M059J (cell line): ENCODE measurements around the gene GZMH.

GRCh38 chr14:24303486-24304249, 4.0 kb downstream of the NOP9 start:
- RAMPAGE, long total RNA: no peak

DNA sequence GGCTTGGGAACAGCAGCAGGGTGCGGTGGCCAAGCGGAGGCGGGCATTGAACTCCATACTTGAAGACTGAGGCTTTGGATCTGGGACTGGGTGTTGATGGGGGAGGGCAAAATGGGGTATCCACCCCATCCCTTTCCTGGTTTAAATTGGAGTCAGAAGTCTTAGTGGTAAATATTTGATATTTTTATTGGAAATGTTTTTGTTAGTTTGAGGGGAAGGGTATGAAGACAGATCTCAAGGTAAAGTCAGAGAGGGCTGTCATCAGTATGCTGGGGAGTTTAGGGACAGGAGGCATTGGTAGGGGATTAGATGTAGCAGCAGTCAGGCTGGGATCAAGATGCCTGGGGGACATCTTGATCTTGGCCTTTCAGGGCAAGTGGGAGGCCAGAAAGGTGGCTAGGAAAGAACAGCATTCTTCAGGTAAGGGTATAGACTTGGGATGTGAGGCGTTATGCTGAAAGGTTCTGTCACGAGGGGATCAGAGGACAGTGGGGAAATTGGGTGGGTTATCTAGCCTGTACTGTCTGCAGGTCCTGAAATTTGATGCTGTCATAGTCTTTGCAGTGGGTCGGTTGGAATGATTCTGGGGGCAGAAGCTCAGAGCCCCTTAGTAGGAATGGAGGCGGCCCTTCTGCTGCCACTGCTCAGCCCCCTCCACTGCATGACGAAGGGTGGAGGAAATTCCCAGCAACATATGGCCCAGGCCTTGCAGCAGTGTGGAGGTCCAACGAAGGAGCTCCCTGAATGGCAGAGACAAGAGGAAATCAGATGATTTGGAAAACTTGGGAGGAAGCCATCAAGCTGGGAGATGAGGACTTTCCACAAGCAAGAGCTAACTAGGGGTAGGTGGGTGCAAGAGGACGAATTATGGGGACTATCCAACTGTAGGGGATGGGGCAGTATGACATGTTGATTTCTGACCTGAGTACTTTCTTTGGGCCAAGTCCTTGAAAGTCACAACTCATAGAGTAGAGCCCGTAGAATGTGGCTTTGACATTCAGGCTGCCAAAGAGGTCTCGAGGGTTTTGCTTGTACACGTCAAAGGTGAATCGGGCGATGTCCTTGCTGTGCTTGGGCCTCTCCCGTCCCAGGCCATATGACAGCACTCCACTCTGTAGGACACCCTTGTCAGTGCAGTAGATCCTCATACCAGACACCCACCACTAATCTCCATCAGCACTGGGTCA, 2.4 kb downstream of the CIDEB start:
- RAMPAGE, long total RNA: no peak

DNA sequence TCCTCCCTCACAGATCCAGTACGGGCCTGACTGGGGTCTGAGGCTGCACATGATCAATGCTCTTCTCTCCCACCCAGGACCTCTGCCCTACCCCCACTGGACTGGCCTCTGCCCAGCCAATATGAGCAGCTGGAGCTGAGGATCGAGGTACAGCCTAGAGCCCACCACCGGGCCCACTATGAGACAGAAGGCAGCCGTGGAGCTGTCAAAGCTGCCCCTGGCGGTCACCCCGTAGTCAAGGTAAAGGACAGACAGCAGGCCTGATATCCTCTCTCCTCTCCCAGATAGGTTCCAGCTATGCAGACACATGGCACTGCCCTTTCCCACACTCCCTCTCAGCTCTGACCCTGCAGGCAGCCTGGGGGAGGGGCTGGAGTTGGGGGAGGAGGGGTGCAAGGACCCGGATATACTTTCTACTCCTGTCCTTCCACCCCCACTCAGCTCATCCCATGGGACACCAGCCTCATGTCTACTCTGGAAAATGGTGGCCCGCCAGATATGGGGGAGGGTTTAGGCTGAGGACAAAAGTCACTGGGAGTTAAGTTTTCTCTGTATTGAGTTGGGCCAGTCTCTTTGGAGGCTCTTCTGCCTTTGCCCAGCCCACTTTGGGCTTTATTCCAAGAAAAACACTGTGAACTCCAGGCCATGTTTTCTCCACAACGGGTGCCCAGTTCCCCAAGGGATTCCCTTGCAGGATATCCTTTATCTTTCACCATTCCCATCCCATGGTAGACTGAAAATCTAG, 4.6 kb downstream of the NFATC4 start:
- RAMPAGE, long total RNA: no peak

GRCh38 chr14:24378195-24378624, 10.2 kb downstream of the NFATC4 start:
- RAMPAGE, long total RNA: no peak

DNA sequence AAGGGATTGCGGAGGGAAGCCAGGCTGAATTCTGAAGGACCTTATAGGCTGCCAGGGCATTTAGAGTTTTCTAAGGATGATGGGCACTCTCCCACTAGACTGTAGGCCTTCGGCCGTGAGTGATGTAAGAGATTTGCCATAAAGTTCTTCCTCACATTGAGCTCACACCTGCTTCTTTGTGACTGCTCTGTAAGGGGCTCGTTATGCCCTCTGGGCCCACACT, 12.2 kb downstream of the NFATC4 start:
- RAMPAGE, long total RNA: no peak

- RAMPAGE, long total RNA: no peak
Measured at GRCh38 chr14:24430430-24431270, 896 bp downstream of the KHNYN start.

DNA sequence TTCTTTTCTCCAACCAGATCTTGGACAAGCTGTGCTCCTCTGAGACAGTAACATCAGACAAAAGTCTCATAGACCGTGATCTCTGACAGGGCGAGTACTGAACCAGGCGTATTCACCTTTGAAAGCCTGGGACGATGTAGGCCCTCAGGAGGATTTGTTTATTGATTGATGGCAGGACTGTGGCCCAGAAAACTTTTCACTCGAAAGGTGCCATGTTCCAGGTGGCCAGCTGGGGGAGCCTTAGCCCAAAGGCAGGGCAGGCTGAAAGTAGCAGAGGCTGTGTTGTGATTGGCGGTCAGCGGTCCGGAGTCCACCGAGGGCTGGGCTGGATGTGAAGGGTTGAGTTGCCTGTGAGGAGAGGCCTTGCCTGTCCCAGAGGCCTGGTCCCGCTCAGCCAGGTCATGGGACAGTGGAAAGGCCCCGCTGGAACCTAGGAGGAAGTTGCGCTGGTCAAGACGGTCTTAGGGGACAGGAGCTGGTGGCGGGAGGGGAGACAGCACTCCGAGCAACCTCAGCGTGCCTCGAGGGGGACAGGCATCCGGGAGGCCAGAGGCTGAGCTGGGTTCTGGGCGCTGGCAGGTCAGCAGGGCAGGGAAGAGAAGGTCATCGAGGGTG, 26.4 kb downstream of the CMA1 start:
- RAMPAGE, long total RNA: no peak

GRCh38 chr14:24525861-24526205, 17.8 kb upstream of the CMA1 start:
- RAMPAGE, long total RNA: no peak

DNA sequence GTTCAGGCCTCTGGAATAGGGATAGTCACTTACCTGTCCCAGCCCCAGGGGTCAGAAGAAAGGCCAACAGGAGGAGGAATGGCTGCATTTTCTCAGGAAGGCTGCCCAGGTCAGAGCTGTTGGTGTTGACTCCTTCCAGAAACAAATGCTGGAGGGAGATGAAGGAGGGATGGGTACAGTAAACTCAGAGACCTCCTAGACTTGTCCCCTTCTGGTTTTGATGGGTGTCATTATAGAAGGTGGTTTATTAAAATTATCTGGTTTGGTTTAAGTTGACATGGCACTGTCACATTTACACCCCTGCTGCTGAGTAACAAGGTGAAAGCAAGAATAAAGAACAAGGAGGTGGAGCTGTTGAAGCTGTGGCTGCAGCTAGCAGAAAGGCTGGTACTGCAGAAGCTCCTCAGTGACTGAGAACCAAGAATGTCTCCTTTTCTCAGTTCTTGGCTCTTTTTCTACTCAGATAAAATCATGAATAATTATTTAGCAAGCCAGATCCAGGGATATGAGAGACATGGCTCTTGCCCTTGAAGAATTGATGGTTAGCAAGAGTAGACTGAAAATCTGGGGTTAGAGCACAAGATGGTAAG, at the start of gene GZMH:
GZMH (minus strand) TSS at position 160 of the 590 bp plus-strand sequence.
- RAMPAGE, long total RNA: no peak

- RAMPAGE, long total RNA: no peak
Measured at GRCh38 chr14:25009426-25010337, 40.3 kb downstream of the STXBP6 start.

GRCh38 chr14:25032292-25032777, 17.6 kb downstream of the STXBP6 start:
- RAMPAGE, long total RNA: no peak

GRCh38 chr14:26480008-26480452, 117.8 kb downstream of the NOVA1 start:
- RAMPAGE, long total RNA: no peak

- RAMPAGE, long total RNA: no peak
Measured at GRCh38 chr14:28038257-28038527, 728.4 kb upstream of the FOXG1 start.

GRCh38 chr14:30194983-30195383, 267.3 kb upstream of the PRKD1 start:
- RAMPAGE, long total RNA: no peak

DNA sequence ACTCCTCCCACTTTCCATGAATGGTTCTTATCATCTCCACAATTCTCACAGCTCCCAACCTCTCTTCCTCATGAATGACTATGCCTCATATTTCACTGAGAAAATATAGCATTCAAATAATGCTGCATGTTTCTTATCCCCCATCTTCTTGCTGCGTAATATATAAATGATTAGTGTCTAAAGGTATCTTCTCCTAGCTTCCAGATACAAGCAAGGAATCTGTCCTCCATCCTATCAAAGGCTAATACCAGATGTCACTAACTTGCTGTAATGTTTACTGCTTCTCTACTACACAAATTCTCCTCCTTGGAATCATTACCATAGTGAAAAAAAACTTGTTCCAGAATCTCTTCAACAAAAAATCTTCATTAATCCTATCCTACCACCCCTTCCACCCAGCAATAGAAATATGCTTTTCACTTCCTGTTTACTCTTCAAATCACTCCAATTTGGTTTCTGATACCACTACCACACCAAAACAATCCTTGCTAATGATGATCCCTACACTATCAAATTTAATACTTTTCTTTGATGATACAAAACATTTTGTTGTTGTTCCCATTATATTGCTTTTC, 33.6 kb downstream of the COCH start:
- RAMPAGE, long total RNA: no peak

GRCh38 chr14:30921365-30921797, 47.0 kb downstream of the COCH start:
- RAMPAGE, long total RNA: no peak

GRCh38 chr14:31206614-31207322, 825 bp downstream of the HECTD1 start:
- RAMPAGE, long total RNA: no peak

DNA sequence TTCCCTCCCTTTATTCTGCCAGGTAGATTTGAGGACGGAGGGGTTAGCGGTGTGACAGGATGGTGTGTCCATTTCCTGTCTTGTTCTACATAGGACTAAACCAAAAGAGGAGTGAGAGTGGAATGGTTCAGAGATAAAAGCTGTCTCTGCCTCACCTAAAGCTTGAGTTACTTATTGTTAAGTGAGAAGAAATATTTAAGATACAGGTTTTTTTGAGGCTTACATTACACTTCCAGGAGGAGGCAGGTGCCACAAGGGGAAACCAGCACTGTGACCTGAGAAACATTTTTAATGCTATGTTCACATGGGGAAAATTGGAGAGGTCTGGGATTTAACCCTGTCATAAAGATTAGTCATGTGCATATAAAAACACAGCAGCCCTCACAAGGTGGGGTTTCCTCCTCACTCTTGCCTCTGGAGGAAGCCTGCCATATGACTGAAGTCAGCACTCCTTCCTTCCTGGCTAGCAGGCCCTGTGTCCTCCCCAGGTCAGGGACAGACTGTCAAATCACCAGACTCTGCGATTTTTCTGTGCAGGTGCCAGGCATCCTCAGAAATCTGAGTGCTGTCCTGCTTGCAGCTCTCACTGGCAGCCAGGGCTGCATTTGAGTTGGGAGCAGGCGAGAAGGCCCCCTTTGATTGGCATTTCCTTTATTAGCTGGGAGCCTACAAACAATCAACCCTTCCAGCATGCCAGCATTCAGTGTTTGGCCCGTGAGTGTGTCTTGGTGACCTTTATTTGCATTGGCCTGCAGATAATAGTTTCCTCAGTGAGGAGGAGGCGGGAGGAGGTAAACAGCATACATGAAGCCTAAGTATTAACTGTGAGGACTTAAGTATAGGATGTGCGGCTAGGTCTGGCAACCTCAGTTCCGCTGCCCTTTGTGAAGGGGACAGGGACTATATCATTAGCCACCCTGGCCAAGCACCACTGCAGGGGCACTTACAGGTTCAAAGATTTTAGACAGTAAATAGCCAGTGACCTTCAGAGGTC, 183.9 kb upstream of the ARHGAP5 start:
- RAMPAGE, long total RNA: no peak

DNA sequence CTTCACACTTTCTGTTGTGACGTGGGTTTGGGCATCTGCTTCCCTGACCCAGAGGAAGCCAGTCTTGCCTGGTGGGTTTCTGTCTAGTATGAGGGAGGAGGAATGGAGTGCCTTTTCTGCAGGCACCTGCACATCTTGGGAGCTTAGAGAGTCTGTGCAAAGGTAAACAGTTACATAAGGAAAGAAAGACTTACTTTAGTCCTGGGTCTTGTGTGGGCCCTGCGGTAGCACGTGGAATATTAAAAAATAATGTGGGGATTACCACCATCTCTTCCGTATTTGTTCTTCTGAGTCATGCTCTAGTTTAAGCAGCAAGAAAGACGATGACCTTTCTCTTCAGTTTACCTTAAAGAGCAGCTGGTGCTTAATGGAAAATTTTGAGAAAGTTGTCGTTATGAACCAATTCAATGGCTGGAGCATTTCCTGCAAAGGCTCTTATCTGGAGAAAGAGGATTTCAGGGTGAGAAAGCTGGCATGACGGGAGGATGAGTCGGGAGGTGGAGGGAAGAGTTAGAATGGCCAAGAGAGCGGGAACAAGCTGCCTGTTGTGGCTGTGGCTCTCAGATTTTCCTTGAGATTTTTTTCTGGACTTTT, 70.5 kb upstream of the ARHGAP5 start:
- RAMPAGE, long total RNA: no peak

DNA sequence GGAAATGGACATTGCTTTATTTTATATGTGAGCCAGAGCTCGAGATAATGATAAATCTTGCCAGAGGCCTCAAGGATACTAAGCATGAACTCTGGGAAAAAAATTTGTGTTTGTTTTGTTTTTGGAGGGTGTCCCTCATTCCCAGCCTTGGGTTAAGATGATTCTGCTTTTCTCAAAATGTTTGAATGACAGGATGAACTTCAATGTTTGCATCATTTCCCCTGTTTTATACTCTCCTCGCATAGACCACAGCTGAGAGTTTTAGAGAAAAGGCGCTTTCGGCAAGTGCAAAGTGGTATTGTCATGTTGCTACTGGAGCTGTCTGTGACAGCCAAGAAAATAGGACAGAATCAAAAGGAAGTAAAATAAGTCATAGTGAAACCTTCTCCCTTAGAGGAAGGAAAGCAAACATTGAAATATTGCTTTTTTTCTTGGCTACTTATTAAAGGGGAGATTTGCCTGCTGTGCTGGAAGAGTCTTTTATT, 33.6 kb upstream of the ARHGAP5 start:
- RAMPAGE, long total RNA: no peak